Caco-2 (cell line): Measurements from ENCODE around the genes TCEAL4, TMSB15C, ZCCHC18 and FAM199X.

DNA sequence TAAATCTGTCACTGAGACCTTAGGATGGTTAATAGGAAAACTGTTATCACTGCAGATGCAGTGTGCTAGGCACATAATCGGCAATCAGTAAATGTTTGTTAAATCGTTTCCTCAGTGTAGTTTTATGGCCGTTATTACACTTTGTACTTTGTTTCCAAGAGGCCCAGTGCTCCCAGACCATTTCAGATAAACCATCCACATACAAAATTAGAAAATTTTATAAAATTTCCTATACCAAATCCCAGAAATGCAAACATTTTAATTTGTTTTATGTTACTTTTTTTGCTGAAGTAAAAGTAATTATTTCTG is 1.1 kb downstream of the HNRNPH2 start:
- PRO-cap, result no peak
- RRBS, result no CpG with 5 or more reads among the region's 3 CpGs

DNA sequence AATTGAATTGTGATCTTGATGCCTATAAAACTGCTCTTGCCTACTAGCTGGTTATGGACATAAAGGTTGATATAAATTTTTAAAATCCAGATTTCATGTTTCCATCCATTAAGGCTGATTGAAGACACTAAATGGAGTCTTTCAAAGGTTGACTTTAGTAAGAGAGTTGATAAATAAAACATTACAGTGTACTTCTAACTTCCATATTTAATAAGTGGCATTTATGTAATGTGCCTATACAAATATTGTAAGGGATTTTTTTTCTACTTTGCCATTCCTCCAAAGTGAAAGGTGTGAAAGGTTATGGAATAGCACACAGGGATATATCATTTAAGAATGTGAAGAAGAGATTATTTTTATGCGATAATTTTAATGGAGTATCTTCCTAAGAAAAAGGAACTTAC is 1.6 kb downstream of the ZMAT1 start:
- PRO-cap, result no peak
- RRBS, result no CpG with 5 or more reads among the region's 1 CpG

GRCh38 chrX:102339142-102339537 is 92.2 kb downstream of the NXF2 start:
- PRO-cap, result no peak
- RRBS, result no CpG with 5 or more reads among the region's 2 CpGs

DNA sequence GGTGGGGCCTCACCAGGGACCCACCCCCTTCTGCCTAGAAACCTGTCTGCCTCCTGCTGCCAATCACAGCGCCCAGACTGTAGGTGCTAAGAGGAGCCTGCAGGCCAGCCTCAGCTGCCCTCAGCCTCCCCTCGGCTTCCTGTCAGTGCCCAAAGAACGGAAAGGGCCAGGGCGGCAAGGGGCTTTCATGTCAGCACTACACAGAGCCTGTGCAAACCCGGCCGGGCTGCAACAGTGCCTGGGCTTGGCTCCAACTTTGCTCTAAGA is 92.5 kb downstream of the NXF2 start:
- PRO-cap, result no peak
- RRBS, result no CpG with 5 or more reads among the region's 6 CpGs

GRCh38 chrX:102651649-102651954 is 319 bp downstream of the GPRASP1 start:
- PRO-cap, result no peak
- RRBS, result 92% methylated on average over 12 of the region's 28 CpGs

DNA sequence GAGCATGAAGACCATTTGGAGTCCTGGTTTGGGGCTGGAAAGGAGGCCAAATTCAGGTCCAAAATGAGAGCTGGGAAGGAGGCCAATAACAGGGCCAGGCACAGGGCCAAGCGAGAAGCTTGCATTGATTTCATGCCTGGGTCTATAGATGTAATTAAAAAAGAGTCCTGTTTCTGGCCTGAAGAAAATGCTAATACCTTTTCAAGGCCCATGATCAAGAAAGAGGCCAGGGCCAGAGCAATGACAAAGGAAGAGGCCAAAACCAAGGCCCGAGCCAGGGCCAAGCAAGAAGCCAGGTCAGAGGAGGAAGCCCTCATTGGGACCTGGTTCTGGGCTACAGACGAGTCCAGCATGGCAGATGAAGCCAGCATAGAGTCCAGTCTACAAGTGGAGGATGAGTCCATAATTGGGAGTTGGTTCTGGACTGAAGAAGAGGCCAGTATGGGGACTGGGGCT is 3.6 kb downstream of the GPRASP1 start:
- PRO-cap, result no peak
- RRBS, result no CpG with 5 or more reads among the region's 3 CpGs

- PRO-cap, result no peak
- RRBS, result no CpG with 5 or more reads among the region's 2 CpGs
These were observed 5.1 kb downstream of the GPRASP1 start for GRCh38 chrX:102656340-102656803.

- PRO-cap, result no peak
- RRBS, result no CpG with 5 or more reads among the region's 10 CpGs
These were observed 1.2 kb downstream of the BEX3 start for GRCh38 chrX:103377392-103378150.

DNA sequence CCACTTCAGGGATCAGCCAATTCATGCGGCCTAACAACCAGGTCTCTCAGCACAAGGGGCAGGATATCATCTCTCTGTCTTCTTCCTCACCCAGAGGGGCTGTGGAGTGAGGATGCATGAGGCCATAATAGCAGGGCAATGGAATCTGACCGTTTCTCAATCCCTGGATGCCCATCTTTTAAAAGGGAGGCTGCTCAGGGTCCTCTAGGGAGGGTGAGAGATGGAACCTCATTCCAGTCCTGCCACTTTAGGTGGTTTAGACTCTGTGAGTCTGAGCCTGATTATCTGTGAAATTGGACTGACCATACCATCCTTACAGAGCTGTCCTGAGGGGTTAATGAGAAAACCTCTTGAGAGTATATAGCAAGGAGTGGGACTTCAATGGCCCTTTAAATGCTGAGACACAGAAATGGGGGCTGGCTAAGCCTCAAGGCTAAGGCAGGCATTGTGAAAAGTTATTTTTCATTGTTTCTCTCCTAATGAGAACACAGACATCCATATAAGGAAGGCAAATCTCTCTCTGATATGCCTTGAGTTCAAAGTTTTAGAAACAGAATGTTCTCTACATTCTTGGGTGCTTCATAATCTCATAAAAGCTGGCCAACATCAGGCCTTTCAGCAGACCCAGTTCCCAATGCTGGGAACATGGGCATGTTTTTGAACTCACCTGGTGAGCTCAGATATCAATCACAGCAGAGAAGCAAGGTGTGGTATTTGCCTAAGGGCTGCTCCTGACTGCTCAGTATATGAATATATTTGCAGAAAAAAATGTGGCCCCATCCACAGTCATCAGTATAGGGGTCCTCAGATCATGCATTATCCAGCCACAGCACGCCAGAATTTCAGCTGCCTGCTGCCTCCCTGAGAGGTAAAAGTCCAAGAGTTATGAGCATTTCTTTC is 19.3 kb upstream of the RAB40A start:
- PRO-cap, result no peak
- RRBS, result no CpG with 5 or more reads among the region's 3 CpGs

DNA sequence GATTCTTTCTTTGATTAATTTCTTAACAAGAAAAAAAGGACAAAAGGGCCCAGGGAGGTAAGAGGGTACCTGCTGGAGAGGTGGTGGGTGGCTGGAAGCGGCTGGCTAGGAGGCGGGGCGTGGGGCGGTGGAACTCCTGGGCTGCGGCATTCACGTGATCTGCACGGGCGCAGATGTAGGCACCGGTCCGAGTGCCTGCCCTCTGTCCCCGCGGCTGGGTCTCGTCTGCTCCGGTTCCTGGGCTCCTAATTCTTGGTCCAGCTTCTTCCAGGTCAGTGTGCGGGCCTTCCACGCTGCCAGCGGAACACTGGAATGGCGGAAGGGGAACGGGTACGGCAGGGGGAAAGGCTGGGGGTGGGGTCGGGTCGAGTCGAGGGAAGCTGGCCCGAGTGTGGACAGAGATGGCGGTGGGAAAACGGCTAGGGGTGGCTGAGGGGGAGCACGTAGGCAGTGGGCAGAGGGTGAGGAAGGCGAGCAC is at the start of gene TCEAL4:
Gene TCEAL4, plus strand, starts transcription at position 162 of the 478 bp plus-strand sequence.
- PRO-cap, result unidirectional peak, plus-strand start at position 164 of the sequence; bidirectional peak, plus-strand start at position 305 of the sequence, minus-strand start at position 306 of the sequence
- RRBS, result 3% methylated on average over 6 of the region's 28 CpGs

DNA sequence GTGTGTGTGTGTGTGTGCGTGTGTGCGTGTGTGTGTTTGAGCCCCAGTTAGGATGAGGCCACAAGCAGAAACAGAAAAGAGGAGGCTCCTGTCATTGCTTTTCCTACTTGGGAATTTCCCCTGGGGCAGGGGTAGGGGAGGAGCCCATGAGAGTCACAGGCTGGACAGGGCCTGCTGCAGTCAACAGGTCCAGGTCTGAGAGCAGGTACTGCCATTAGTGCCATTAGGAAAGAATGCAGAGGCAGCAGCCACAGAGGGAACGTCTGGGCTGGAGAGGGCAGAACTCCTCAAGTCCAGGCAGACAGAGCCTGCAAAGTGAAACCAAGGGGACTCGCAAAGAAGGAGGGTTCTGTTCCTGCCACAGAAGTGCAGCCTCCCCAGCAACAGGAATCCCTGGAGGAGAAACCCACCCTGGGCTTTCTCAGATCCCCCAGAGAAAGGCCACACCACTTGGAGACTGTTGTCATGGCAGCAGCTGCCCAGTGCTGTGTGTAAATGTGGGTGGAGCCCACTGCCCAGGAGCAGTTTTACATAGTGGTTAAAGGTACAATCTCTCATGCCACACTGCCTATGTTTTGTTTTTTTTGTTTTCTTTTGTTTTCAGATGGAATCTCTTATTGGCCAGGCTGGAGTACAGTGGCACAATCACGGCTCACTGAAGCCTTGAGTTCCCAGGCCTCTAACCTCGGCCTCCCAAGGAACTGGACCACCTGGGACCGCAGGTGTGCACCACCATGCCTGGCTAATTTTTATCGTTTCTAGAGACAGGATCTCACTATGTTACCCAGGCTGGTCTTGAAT is 3.9 kb upstream of the TCEAL1 start:
- PRO-cap, result no peak
- RRBS, result no CpG with 5 or more reads among the region's 8 CpGs

DNA sequence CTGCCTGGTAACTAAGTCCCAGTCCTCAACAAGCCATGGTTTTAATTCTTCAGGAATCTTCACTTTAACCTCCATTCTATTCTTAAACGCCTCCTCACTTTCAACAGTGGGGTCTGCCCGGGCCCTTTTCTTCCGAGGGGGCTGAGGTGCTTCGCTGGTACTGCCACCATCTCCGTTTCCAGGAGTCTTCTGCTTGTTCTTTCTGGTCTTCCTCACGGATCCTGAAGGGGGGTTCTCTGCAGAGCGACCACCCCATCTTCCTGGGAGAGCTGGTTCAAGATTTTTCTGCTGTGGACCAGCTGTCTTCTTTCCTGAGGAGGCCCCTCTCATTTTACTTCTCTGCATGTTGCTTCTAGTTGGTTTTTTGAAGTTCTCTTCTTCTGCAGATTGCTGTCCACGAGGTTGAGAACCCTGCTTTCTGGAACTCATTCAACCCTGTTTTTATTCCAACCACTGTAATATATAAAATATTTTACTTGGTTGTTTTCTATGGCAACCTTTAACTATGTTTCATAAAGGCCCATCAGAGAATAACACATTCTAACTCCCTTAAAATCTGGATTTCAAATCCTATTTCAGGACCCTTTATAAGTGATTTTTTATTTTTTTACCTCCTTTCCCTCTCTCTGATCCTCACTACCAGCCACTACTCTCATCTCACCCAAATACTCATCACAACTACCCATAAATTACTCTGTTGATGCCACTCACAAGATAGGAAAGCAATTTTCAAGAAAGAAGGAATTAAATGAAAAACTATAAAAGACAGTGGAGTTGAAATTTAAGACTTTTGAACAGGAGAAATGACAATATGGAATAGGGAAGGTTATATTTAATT is 9.7 kb downstream of the MORF4L2 start:
- PRO-cap, result no peak
- RRBS, result no CpG with 5 or more reads among the region's 8 CpGs

GRCh38 chrX:103716932-103717382 is 6.2 kb downstream of the TMEM31 start:
- PRO-cap, result no peak
- RRBS, result no CpG with 5 or more reads among the region's 4 CpGs

DNA sequence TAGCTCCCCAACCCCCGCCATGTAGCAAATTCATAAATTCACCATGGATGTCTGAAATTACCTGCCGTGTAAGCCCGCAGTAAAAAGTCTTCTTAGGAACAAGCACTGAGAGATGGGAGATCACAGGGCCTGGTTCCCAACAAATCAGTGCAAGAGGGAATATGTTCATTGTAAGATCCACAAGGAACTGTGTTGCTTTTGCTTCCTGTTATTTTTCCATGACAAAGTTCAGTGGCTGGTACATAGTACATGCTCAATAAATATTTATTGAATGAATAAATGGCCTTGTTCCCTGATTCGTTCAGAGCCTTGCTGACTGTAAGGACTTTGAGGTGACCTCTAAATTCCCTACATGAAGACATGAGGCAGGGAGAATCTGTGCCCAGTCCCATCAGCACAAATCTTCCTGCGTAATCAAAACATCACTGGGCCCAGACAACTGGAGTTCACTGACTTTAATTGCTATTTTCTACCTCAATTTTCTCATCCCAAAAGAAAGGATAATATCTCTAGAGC is 7.4 kb downstream of the TMEM31 start:
- PRO-cap, result no peak
- RRBS, result no CpG with 5 or more reads among the region's 5 CpGs

DNA sequence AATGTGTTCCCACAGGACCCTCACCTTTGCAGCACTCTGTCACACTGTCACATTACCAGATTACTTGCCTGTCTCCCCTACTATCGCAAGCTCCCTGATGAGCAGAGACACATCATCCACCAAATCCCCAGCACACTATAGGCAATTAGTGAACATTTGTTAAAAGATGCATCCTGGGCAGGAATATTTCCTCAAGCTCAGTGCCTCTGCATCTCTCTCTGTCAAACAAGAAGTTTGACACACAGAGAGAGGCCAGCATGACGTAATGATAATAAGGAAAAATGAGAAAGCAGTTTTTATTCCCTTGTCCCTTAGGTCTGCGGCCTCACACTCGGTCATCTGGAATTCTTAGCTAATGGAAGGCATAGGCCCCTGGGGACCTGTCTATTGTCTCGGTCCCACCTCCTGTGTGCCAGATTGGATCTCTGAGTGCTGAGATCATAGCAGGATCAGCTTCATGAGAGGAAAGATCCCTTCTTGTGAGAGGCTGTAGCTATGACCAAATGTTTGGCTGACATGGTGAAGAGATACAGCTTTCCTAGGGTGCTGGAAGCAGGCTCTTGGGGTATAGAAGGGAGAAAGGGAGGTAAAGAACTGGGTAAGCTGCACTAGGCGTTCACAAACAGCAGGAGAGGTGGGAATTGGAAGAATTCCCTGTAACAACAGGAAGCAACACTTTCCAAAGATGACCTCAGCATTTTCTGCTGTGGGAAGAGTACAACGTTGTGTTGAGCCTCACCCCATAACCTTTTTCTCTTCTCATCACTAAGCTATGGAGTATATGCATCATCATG is 20.1 kb downstream of the TMEM31 start:
- PRO-cap, result no peak
- RRBS, result no CpG with 5 or more reads among the region's 7 CpGs

DNA sequence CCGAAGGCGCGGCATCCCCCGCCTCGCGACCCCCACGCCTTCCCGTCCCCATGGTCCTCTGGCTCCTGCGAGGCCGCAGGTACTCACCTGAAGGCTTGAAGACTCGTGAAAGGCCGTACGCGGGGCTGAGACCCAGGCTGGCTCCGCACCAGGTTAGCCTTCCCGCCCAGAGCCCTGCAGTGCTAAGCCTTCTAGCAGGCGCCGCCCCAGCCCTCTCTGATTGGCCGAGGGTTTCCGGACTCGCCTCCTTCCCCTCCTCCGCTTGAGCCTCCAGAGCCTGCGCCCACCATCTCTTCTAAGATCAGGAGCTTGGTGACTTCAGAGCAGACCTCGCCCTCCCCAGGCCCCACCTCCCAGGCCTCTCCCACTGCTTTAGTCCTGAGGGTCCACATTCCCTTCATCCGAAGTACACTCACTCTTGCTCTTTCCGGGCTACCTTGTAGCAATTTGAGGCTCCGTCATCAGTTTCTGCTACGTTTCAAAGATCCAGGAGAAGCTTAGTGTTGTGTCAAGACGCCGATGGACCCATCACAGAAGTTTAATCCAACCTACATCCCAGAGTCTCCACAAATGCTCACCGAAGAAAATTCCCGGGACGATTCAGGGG is at the start of gene TMSB15C:
Gene TMSB15C, minus strand, starts transcription at position 184 of the 607 bp plus-strand sequence.
- PRO-cap, result no peak
- RRBS, result no CpG with 5 or more reads among the region's 33 CpGs

DNA sequence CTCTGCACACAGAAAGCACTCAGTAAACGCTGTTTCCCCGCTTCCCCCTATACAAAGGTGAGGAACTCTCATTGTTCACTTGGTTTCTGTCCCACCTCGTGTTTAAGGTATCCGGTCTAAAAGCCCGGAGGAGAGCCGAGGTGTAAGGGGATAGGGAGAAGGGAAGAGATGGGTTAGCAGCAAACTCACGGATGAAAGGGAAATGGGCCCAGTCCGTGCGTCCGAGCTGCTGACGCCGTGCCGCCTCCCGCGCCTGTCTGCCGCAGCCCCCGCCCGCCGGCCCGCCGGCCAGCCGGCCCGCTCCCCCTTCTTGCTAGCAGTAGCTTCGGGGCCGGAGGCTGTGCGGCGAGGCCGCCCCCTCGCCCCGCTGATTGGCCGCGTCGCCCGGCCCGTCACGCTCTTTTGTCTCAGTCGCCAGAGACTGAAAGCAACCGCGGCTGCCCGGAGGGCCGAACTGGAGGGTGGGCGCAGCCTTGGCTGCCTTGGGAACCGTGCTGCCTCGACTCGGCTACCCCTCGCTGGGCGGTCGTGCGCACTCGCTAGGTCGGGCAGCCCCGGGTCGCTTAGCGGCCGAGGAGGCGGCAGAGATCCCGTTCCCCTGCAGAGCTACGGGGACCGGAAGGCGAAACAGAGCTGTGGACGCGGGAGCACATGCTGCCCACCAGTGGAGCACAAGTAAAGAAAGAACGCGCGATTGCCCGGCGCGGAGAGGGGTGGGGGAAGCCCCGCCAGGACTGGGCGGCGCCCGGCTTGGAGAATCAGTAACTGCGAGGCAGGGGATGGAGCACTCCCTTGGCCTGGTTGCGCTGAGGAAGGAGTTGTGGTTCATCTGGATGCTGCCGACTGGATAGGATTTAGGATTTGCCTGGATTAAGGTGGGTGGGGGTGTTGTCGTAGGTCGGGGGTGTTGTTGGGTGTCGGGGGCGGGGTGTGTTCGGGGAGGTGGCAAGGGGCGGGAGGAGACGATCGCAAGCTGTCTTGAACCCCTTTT is at the start of gene ZCCHC18:
Gene ZCCHC18, plus strand, starts transcription at position 397 of the 991 bp plus-strand sequence.
- PRO-cap, result bidirectional peak, plus-strand start at position 417 of the sequence, minus-strand start at position 312 of the sequence
- RRBS, result 3% methylated on average over 31 of the region's 83 CpGs

- PRO-cap, result no peak
- RRBS, result no CpG with 5 or more reads among the region's 9 CpGs
These were observed 20.5 kb downstream of the SLC25A53 start for GRCh38 chrX:104136208-104136723.

- PRO-cap, result bidirectional peak, plus-strand start at chrX:104166525, minus-strand start at chrX:104166221; bidirectional peak, plus-strand start at chrX:104166739, minus-strand start at chrX:104166665
- RRBS, result 3% methylated on average over 43 of the region's 76 CpGs
These were observed at the start of gene FAM199X for GRCh38 chrX:104166382-104167198. FAM199X (plus strand) TSS chrX:104166453.

GRCh38 chrX:104187885-104188502 is 21.7 kb downstream of the FAM199X start:
- PRO-cap, result no peak
- RRBS, result no CpG with 5 or more reads among the region's 9 CpGs